Glomerular endothelial cell (primary cell): ENCODE data around the gene SV2C.

DNA sequence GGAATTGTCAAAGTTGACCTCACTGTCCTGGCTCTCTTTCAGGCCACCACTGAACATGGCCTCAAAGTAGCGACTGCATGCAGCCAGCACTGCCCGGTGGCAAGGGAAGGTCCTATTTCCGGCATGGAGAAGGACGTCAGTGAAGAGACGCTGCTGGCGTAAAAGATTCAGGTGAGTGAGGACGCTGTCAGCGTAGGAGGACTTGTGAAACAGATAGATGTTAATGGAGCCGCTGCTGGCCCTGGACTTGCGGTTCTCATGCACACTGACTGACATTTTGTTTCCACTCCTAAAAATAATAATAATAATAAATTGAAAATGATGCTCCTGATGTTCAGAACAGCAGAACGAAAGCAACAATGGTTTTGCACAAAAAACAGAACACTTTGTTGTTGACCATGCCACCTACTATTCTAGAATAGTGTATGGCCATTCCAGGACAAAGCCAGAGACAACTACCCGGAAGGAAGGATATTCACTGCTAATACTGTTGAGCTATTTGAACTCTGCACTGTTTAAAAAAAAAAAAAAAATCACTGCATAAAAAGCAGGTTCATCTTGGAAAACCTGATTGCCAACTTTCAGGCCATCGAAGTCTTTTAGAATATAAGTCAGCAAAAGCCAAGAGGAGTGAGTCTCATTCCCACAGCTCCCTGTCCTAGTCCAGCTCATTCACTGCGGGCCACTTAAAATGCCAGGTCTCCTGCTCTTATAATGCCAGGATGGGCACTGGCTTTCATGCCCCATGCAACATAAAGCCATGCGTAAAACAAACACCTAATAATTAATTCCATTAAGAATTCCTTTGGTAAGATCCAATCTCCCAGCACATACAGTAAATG lies 4.1 kb downstream of the ENC1 start:
- RAMPAGE, long total RNA = no peak

- RAMPAGE, long total RNA = no peak
These were observed 1.7 kb downstream of the GFM2 start for GRCh38 chr5:74765187-74765573.

GRCh38 chr5:74865294-74865563 lies 958 bp downstream of the FAM169A start:
- RAMPAGE, long total RNA = no peak

DNA sequence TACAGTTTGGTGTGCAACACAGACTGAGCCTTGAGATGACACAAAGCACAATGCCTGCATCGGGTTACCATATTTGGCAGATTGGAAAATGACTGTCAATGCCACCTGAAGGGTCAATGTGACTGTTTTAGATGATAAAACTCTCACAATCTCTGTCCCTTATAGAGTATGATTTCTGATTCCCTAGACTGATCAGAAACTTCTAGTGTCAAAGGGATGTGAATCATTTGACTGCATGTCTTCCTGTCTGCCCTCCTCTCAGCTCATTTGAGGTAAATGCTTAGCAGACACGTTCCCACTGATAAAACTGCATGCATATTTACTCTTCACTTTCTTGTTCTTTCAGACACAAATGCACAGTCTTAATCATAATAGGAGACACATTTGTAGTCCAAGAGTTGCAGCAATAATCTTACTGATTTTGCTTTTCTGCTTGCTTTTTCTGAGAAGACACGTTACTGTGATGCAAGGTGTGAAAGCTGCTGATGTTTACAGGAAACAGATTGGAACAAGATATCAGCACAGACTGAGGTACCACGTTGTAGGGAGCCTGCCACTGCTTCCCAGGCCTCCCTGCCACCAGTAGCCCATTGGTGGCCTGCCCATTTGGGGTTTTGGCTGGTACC lies 77.8 kb downstream of the GCNT4 start:
- RAMPAGE, long total RNA = no peak

DNA sequence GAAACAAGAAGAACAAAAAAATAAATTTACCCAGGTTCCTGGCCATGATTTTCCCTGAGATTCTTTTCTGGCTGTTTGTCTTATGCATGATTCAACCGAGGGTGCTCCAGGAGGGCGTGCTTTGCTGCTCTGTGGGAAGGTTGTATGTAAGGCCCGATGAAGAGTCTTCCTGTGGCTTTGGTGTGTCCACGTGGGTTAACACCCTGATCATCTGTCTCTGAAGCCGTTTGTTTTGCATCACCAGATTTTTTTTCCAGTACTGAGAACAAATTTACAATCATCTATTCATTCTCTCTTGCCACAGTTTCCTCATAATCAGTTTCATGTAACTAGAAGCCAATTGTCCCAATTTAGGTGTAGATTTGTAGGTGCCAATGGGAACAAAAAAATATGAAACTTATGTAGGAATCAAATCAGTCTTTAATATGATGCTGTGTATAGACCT lies 28.5 kb downstream of the GCNT4 start:
- RAMPAGE, long total RNA = no peak

DNA sequence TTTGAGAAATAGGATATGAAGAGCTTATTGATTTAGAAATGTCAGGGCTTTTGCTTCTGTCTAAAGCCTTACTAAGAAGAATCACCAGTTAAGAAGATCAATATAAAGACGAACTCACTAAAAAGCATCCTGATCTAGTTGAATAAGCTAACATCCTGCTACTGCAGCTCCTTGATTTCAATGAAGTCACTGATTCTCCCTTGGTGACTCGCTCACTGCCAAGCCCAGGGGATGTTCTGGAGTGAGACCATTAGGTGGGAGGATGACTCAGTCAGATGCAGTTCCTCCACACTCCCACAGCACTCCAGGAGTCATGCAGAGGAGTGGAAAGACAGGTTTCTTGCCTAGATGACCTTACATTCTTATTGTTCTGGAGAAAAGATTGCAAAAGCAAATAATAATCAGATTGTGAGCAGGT lies 15.3 kb downstream of the GCNT4 start:
- RAMPAGE, long total RNA = no peak

DNA sequence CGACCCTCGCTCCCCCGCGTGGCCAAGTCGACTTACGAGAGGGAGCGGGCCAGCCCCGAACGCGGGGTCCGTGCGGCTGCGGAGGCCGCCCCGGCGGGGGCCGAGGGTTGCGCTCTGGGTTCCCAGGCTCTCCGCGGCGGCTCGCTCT lies 995 bp upstream of the GCNT4 start:
- RAMPAGE, long total RNA = no peak

GRCh38 chr5:75055500-75056404 lies 3.4 kb upstream of the GCNT4 start:
- RAMPAGE, long total RNA = no peak

GRCh38 chr5:75334226-75334661 lies 2.8 kb upstream of the HMGCR start:
- RAMPAGE, long total RNA = no peak

DNA sequence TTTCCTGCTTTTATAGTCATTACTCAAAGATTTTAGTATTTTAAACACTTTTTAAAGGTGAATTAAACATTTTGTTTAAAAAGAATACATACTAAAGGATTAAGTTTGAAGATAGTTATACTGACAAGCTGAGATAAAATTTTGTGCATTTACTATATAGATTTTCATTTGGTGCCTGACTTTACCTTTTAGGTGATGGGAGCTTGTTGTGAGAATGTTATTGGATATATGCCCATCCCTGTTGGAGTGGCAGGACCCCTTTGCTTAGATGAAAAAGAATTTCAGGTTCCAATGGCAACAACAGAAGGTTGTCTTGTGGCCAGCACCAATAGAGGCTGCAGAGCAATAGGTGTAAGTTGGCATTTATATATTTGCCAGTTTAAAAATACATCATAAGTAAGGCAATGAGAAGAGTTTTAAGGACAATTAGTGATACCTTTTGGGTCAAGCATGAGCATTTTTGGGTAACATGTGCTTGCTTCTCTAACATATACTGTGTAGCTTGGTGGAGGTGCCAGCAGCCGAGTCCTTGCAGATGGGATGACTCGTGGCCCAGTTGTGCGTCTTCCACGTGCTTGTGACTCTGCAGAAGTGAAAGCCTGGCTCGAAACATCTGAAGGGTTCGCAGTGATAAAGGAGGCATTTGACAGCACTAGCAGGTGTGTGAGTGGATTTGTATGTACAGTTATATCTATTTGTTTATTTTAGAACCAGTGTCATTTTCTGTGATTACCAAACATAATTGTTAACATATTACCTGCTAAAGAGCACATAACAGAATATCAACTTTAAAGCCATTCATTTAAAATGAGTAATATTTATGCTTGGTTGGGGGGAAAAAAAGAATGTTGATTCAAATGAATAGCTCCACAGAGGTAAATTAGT lies 18.1 kb downstream of the HMGCR start:
- RAMPAGE, long total RNA = no peak

- RAMPAGE, long total RNA = no peak
These were observed 19.2 kb downstream of the HMGCR start for GRCh38 chr5:75356053-75356724.

- RAMPAGE, long total RNA = no peak
These were observed 24.0 kb downstream of the HMGCR start for GRCh38 chr5:75360741-75361743.

GRCh38 chr5:76083153-76083542 lies at the start of gene SV2C:
Gene SV2C, plus strand, starts transcription at chr5:76083383.
- RAMPAGE, long total RNA = no peak

DNA sequence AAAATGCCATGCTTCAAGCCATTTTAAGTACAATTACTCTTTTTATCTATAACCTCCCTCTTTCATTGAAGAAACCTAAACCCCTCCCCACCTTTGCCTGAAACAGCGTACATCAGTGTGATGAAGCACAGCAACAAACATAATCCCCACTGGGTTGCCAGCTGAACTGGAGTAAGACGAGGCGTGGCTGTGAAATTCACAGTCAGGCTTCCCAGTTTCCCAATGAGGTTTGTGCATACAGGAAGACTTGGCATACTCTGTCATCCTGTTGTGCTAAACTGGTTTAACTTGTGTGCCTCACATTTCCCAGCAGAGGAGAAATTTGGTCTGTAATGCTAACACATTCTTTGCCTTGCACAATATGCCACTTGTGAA lies 121.5 kb downstream of the SV2C start:
- RAMPAGE, long total RNA = no peak

GRCh38 chr5:76337929-76338618 lies 65.0 kb upstream of the IQGAP2 start:
- RAMPAGE, long total RNA = no peak

- RAMPAGE, long total RNA = no peak
These were observed 993 bp downstream of the IQGAP2 start for GRCh38 chr5:76403736-76404820.

DNA sequence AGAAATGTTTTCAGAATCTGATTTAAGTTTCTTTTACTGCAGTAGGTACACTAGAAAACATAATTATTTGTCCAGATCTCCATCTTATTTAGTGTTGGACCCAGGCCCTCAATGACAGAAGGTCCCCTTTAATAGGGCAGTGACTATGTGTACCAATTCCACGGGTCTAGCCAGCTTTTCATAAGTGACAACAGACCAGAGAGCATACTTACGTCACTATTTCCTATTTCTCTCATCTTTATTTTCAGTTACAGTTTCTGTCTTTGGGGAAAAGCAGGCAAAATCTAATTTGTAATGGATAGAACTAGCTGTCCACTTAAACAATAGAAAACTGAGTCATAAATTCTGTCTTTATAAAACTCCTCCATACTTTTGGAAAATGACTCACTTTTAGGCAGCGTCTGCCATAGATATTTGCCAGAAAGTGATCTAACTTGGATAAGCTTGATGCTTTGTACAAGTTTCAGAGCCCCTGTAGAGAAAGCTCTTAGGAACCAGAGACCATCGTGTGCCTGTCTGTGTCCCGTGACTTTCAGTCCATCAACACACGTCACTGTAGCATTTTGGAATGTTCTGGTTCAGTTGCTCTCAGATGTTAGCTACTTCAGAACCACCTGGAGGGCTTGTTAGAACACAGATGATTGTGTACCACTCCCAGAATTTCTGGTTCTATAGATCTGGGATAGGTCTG lies 101.9 kb downstream of the F2RL2 start:
- RAMPAGE, long total RNA = no peak

GRCh38 chr5:76542718-76543874 lies 80.1 kb downstream of the F2RL2 start:
- RAMPAGE, long total RNA = no peak

DNA sequence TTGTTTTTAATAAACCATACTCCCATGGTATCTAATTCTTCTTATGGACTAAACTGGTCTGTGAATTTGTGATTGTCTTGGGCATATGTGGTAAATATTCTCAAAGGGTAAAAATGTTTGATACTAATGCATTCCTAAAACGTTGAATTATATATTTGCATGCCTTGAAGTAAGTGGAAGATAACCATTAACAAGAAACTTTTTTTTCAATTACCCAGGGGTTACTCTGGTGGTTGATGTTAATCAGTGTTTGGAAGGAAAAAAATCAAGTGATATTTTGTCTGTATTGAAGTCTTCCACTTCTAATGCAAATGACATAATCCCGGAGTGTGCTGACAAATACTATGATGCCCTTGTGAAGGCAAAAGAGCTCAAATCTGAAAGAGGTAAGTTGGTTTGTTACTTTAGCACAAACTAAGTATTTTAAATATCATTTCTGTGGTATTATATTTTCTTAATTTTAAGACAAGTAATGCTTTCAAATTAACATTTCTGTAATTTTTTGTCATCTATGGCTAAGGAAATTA lies 8.5 kb upstream of the F2RL2 start:
- RAMPAGE, long total RNA = no peak

DNA sequence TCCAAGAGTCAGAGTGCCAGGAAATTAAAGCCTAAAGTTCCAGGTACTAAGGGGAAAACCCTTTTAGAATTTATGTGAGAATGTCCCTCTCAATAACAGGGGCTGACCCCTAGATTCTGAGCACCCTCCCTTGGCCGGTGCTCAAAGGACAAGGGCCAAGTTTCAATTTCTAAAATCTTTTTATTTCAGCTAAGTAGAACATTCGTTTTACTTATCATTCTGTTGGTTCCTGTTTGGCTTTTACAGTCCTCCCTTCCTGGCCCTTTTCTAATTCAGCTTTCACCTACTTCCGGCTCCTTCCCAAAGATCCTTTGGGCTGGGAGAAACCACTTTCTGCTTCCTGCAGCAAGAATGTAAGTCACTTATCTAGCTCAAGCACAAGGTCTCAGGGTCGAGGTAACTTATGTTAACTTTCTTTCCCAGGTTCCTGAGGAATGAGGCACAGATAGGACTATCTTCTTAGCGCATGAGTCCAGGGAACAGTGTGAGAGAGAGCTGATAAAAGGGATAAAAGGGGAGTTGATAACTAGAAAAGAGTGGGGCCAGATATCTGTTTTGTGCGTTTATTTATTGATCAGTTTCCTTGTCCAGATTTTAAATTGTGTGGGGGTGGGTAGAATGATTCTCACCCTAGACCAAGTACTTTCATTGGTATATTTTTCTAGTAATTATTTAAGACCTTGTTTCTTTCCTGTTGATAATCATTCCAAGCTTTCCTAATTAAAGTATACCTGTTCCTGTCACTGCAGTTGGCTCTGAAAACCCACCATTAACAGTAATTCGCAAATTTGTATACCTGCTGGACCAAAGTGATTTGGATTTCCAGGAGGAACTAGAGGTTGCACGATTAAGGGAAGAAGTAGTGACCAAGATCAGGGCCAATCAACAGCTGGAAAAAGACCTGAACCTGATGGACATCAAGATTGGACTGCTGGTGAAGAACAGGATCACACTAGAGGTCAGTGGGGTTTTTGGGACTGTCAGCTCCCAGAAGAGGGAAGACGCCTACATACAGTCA lies 34.8 kb upstream of the F2RL2 start:
- RAMPAGE, long total RNA = start-site peak on the plus strand centred at position 481 of the sequence, 535 bp wide, 11 and 9 reads in 2 replicates